AG04450 (cell line): Measurements from ENCODE around the genes KCNS3 and WDR35.

DNA sequence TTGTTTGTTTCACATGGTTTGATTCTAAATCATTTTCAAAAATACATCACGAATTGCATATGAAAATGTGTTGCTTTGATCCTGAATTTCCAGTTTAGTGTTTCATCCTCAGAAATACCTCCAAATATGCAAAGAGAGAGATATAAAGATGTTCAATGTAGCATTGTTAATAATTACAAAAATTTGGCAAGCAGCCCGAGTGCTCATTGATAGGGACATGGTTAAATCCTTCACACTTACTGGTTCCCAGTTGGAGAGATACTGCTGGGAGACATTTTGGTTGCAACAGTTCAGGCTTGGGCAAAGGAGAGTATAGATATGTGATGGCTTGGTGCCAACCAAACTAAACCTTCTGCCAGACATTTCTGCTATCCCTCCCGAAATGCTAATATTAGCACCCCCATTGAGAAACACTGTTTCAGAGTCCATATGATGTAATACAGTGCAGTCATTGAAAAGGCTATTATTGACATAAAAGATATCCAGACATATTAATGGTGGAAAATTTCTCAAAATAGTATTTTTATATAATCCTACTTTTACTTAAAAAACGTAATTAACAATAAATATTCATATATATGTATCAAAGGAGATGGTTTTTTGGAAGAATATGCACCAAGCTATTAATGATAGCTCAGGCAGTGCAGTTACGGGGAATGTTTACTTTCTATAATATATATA is 11.5 kb downstream of the GEN1 start:
- CAGE, long polyA plus RNA = no peak
- RRBS = no CpG with 5 or more reads among the region's 5 CpGs

- CAGE, long polyA plus RNA = no peak
- RRBS = 2% methylated on average over 27 of the region's 50 CpGs
These were observed at the start of gene KCNS3 for GRCh38 chr2:17878440-17878737. TSS of gene KCNS3 (plus strand) at chr2:17878667.

GRCh38 chr2:17878738-17879162 is 283 bp downstream of the KCNS3 start:
- CAGE, long polyA plus RNA = no peak
- RRBS = 3% methylated on average over 5 of the region's 37 CpGs

DNA sequence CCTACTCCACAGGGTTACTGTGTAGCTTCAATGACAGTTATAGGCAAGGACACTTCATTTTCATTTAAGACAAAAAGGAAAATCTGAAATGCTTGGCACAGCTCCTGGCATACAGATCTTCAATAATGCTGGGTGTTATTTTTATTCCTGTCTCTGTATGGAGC is 1.1 kb downstream of the RDH14 start:
- CAGE, long polyA plus RNA = no peak

DNA sequence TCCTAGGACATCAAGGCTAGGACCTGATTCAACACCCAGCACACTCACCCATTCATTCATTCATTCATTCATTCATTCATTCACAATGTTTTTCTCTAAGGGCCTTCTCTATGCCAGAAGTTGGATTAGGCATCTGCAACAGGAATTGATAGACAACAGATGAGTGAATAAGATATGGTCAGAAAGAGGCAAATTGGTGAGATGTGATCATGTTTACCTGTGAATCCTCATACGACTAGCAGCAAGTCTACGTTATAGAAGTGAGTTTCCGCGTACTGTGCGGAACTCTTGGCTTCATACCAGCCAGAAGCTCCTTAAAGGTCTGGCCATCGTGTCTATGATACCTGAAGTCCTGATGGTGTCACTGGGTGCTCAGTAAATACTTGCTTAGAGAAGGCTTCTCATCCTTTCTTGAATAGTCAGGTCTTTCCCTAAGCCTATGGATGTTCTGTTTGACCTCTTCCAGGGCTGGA is 126.6 kb downstream of the OSR1 start:
- CAGE, long polyA plus RNA = no peak
- RRBS = no CpG with 5 or more reads among the region's 6 CpGs

GRCh38 chr2:19305656-19306266 is 52.7 kb downstream of the OSR1 start:
- CAGE, long polyA plus RNA = no peak
- RRBS = no CpG with 5 or more reads among the region's 31 CpGs

DNA sequence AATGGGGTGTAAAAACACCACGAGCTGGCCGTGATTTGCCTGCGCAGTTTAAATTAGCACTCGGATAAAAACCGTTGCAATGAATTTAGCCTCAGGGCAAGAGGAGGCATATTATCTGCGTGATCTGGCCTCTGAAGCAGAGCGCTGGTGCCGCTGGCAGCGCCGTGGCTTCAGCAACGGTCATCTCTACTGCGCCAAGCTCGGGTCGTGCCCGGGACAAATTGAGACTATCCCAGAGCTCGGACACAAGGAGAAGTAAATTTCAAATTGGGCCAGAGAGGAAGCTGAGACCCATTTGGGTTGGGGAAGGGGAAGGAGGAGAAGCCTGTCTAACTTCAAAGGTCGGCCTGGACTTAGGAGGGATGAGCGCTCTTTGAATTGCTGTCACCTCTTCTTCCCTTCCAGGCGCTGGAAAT is 2.8 kb downstream of the OSR1 start:
- CAGE, long polyA plus RNA = no peak
- RRBS = no CpG with 5 or more reads among the region's 19 CpGs

DNA sequence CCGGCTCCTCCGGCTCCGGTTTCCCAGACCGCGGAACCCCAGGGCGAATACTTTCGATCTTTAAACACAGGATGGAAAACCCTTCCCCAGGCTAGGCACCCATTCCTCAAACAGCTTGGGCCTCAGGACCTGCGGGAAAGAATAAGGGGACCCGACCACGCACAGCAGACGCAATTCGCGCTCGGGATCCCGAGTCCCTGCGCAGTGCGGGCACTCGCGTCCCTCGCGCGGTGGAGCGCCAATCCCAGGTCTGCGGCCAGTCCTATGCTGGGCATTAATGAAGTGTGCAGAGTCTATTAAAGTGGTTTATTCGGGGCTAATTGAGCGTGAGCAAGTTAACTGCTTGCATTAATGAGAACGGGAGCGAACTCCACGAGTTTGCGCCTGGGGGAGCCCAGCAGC is 1.9 kb downstream of the OSR1 start:
- CAGE, long polyA plus RNA = no peak
- RRBS = 3% methylated on average over 1 of the region's 30 CpGs

DNA sequence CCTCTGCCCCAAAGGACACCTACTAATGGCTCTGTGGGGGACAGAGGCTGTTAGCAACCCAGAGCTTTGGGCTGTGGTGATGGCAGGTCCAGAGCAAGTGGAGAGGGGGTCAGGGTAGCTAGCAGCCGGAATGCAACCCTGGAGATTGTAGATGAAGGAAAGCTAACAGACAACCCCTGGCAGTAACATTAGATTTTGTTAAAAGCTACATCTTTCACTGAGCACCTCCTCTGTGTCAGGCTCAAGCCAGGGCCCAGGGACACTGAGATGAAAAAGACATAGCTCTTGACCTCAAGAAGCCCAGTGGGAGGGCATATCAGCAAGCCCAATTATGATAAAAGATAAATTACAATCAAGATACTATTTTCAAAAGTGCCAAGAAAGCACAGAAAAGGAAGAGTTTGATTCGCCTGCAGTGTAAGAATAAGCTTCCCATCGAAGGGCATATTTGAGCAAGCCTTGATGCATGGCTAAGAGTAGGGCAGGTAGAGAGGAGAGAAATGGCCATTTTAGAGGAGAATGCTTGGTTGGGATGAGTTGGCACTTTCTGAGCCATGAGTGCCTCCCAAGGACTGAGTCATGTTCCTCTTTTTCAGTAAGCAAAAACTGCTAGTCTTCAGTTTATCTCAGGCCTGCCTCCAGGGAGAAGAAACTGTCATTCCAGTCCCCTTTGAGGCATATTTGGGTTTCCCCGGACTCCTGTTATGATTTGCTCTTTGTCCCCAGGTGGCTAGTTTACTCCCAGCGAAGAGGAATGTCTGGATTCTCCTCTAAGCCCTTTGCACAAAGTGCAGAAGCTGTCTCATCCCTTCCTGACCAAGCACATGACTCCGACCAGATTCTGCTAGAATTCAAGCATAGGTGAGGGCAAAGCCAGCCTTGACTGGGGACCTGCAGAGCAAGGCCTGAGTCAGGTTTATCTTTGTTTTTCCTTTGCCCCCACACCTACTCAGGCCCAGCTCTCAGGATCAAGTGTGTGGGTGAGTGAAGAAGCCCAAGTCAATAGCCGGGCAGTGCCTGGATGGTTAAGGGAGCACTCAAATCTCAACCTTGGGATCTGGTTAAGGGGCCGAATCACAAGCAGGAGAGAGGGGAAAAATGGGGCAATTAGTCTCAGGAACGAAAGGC is 115.4 kb downstream of the TTC32 start:
- CAGE, long polyA plus RNA = no peak
- RRBS = no CpG with 5 or more reads among the region's 9 CpGs

GRCh38 chr2:19989983-19990422 is at the start of gene WDR35:
TSS of gene WDR35 (minus strand) at chr2:19990105.
- CAGE, long polyA plus RNA = no peak
- RRBS = no CpG with 5 or more reads among the region's 51 CpGs

DNA sequence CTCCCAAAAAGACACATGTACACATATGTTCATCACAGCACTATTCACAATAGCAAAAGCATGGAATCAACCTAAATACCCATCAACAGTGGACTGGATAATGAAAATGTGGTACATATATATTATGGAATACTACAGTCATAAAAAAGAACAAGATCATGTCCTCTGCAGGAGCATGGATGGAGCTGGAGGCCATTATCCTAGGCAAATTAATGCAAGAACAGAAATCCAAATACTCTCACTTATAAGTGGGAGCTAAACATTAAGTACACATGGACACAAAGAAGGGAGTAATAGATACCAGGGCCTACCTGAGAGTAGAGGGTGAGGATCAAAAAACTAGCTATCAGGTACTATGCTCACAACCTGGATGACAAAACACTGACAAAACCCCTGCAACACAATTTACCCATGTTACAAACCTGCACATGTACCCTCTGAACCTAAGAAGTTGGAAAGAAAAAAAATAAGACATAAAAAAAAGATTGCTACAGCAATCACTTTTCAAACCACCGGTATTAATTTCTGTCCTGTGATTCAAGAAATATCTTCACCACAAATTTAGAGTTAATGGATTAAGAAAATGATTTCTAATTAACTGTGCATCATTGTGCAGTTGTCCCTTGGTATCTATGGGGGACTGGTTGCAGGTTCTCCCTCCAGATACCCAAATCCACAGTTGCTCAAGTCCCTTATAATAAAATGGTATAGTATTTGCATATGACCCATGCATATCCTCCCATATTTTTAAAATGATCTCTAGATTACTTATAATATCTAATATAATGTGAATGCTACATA is 19.3 kb upstream of the MATN3 start:
- CAGE, long polyA plus RNA = no peak
- RRBS = no CpG with 5 or more reads among the region's 1 CpG

GRCh38 chr2:20032438-20033489 is 18.7 kb downstream of the LAPTM4A start:
- CAGE, long polyA plus RNA = no peak
- RRBS = no CpG with 5 or more reads among the region's 9 CpGs

GRCh38 chr2:20104848-20105830 is 53.7 kb upstream of the LAPTM4A start:
- CAGE, long polyA plus RNA = no peak
- RRBS = no CpG with 5 or more reads among the region's 15 CpGs

- CAGE, long polyA plus RNA = no peak
- RRBS = no CpG with 5 or more reads among the region's 17 CpGs
These were observed 42.4 kb downstream of the SDC1 start for GRCh38 chr2:20182362-20183054.

DNA sequence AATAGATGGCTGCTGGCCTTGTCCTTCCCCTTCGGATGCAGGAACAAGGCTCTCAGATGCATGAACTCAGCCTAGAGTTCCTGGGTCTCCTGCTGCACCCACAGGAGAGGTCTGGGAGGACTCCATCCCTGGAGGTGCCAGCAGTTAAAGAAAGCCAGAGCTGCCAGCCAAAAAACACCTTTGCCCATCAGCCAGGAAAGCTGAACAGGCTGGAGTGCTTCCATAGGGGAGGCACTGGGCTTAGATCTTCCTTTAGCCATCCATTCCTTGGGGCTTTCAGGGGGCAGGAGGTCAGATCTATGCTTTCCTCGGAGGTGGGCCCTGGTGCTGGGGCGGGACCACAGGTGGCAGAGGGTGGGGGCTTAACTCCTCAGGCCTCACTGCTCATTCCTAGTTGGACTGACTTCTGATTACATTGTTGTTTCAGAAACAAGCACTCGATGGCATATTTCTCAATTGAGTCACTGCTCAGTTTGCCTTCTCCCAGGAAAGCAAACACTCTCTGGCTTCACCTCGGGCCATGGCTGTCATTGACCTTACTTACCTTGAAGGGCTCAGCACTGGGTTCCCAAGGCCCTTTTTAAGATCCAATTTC is 41.0 kb downstream of the SDC1 start:
- CAGE, long polyA plus RNA = no peak
- RRBS = no CpG with 5 or more reads among the region's 5 CpGs

GRCh38 chr2:20220834-20221615 is 3.9 kb downstream of the SDC1 start:
- CAGE, long polyA plus RNA = no peak
- RRBS = no CpG with 5 or more reads among the region's 4 CpGs

DNA sequence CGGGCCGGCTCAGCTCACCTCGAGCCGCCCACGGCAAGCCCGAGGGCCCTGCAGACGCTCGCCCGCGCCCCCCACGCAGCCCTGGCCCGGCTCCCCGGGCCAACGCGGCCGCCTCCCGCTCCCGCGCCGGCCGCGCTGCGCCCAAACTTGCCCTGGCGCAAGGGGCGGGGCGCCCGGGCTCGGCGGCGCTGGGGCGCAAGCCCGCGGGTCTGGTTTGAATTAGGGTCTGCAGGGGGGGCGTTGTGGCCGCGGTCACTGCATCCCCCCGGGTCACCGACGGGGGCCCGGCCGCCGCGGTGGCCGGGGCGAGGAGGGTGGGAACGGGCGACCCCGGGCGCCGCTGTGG is 784 bp downstream of the SDC1 start:
- CAGE, long polyA plus RNA = no peak
- RRBS = 2% methylated on average over 21 of the region's 50 CpGs

- CAGE, long polyA plus RNA = no peak
- RRBS = no CpG with 5 or more reads among the region's 4 CpGs
These were observed 22.2 kb upstream of the SDC1 start for GRCh38 chr2:20247033-20247692.

- CAGE, long polyA plus RNA = no peak
- RRBS = no CpG with 5 or more reads among the region's 3 CpGs
These were observed 23.9 kb upstream of the SDC1 start for GRCh38 chr2:20248680-20249347.

DNA sequence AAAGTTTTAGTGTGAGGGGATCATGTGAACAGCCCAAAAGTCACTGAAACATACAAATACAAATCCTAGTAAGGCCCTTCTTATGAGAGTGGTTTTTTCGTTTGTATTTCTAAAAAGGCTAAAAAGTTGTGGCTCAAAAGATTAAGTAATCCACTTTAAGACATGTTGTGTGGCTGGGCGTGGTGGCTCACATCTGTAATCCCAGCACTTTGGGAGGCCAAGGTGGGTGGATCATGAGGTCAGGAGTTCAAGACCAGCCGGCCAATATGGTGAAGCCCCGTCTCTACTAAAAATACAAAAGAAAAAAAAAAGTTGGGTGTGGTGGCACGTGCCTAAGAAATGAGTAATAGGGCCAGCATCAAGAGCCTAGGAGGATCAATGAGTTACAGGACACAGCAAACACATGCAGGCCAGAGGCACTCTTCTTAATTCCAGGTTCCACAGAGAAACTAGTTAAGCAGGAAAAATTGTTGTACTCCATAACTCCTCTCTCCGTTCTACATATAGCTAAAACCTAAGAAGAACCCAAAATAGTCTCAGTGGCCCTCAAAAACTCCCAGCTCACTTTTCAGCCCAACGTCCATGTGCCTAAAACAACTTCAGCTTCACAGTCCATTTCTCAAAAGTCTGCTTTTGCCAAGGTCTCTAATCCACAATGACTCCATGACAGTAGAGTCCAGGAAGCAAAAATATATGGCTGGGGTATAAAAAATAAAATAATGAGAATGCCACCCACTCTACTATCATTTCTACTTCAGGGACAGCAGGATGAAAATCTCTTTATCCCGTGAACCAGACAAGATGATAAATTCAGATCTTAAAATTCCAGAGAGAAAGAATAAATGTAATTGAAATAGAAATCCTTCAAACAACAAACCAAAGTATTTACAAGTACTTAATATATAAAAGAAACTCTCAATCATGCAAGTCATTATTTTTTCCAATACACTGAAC is 61.5 kb downstream of the PUM2 start:
- CAGE, long polyA plus RNA = no peak
- RRBS = no CpG with 5 or more reads among the region's 8 CpGs